SK-MEL-5 (cell line): ENCODE measurements around a stretch of chr7.

RAMPAGE:
- cytosol, long total RNA, result no peak
- long total RNA, result no peak
- nucleus, long total RNA, result no peak
These were observed 99.8 kb downstream of the TNS3 start for GRCh38 chr7:47481879-47482663.

GRCh38 chr7:47573601-47574271 is 8.2 kb downstream of the TNS3 start:
RAMPAGE:
- cytosol, long total RNA, result no peak
- long total RNA, result no peak
- nucleus, long total RNA, result no peak

RAMPAGE:
- cytosol, long total RNA, result no peak
- long total RNA, result no peak
- nucleus, long total RNA, result no peak
These were observed 40.4 kb upstream of the TNS3 start for GRCh38 chr7:47622108-47622852.

DNA sequence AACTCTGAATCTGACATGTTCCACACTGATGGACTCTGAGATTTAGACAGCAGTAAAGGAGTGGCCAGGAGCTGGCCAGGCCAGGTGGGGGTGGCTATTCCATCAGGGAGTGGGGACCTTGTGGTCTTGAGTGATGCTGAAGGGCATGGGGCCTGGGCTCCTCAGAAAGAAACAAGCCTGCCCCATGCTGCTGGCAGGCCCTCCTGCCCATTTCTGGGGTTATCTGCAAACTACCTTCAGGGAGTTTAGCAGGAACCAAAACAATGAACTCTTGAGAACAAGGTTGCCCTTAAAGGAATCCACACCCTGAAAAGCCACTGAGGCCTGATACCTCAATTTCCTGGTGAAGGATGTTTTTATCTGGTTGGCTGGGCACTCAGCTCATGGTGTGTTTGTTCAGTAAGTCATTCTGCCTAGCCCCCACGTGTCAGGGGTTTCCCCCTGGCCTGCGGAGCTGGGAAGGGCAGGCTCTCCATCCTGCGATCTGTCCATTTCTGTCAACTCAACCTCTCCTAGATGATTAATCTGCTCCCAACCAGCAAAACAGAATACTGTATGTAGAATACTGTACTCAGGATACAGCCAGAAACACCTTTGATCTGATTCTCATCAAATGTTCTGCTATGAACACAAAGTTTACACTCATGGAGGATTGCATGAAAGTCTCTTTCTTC is 143.4 kb upstream of the TNS3 start:
RAMPAGE:
- cytosol, long total RNA, result no peak
- long total RNA, result no peak
- nucleus, long total RNA, result no peak

DNA sequence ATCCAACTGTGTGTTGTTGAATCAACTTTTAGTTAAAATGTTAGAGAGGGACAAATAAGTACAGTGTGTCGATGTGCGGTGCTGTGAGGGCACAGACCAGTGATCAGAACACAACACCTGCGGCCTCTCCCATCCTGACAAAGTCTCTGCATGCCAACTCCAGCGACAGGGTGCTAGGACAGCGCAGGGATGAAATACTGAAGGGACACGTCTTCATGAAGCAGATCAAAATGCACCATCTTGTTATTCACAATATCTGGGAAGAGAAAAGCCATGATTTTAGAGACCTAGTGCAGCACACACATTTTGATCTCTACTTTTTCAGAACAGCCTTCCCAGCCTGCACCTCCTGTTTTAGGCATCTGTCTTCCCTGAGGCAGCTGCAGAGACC is 14.2 kb downstream of the HUS1 start:
RAMPAGE:
- cytosol, long total RNA, result no peak
- long total RNA, result no peak
- nucleus, long total RNA, result no peak

GRCh38 chr7:48091461-48092163 is 2.5 kb downstream of the UPP1 start:
RAMPAGE:
- cytosol, long total RNA, result no peak
- long total RNA, result no peak
- nucleus, long total RNA, result no peak

DNA sequence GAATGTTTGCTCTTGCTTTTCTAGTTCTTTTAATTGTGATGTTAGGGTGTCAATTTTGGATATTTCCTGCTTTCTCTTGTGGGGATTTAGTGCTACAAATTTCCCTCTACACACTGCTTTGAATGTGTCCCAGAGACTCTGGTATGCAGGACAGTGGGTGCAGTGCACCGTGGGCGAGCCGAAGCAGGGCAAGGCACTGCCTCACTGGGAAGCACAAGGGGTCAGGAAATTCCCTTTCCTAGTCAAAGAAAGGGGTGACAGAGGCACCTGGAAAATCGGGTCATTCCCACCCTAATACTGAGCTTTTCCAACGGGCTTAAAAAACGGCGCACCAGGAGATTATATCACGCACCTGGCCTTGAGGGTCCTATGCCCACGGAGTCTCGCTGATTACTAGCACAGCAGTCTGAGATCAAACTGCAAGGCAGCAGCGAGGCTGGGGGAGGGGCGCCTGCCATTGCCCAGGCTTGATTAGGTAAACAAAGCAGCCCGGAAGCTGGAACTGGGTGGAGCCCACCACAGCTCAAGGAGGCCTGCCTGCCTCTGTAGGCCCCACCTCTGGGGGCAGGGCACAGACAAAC is 107.6 kb upstream of the VWC2 start:
RAMPAGE:
- cytosol, long total RNA, result no peak
- long total RNA, result no peak
- nucleus, long total RNA, result no peak

RAMPAGE:
- cytosol, long total RNA, result no peak
- long total RNA, result no peak
- nucleus, long total RNA, result no peak
These were observed 24.5 kb downstream of the SPATA48 start for GRCh38 chr7:50120198-50120553.

RAMPAGE:
- cytosol, long total RNA, result no peak
- long total RNA, result no peak
- nucleus, long total RNA, result no peak
These were observed 37.6 kb upstream of the IKZF1 start for GRCh38 chr7:50266756-50267434.

DNA sequence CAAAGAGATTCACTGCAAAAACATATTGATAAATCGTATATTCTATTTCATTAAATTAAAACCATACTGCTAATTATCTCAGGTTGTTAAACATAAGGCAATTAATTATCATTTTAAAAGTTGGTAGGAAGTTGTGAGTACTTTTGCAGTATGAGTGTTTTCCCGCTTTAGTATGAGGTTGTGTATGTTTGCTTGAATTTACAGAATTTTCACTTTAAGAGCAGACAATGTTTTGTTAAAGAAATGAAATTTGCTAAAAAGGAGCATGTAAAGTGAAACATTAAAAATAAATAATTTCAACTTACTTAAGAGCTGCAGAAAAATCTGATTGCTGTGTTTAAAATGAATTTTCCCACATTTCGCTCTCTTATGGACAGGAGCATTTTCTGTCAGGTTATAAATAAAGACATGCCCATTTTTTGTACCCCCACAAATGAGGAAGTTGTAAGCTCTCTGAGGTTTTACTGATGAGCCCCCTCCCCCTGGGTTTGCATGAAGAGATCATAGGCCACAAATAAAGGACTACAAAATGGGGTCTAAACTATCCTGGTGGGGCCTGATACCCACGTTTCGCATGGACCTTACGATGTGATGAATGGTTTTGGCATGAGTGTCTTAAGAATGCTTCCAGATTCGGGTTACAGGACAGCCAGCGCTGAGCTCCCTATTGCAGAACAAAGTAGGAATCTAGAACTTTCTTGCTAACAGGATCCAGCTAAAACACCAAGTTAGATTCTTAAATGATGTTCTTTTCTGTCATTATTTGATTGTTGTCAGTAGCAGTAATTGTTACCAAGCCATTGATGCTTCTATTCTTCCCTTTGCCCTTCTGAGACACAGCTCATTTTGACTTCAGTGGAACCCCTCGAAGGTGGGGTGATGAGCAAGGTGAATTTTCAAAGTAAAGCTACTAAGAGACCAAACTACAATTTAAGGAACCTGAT is 5.8 kb downstream of the IKZF1 start:
RAMPAGE:
- cytosol, long total RNA, result no peak
- long total RNA, result no peak
- nucleus, long total RNA, result no peak

DNA sequence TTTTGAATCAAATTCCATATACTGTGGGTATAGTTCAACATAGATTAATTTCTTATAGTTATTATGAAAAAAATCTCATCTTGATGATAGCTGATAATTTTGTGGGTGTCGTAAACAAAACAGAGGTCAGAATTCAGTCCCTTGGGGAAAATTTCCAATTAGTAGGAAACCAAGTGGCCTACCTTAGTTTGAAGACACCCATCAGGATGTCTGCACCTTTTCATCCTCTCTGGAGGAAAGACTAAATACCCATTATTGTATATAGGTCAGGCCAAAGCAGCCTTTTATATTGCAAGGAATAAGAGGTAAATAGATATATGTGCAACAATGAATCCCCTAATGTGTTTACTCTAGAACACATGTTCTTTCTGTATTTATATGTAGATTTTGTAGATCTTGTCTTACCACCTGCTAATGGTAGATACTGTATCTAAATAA is 6.5 kb downstream of the IKZF1 start:
RAMPAGE:
- cytosol, long total RNA, result no peak
- long total RNA, result no peak
- nucleus, long total RNA, result no peak

DNA sequence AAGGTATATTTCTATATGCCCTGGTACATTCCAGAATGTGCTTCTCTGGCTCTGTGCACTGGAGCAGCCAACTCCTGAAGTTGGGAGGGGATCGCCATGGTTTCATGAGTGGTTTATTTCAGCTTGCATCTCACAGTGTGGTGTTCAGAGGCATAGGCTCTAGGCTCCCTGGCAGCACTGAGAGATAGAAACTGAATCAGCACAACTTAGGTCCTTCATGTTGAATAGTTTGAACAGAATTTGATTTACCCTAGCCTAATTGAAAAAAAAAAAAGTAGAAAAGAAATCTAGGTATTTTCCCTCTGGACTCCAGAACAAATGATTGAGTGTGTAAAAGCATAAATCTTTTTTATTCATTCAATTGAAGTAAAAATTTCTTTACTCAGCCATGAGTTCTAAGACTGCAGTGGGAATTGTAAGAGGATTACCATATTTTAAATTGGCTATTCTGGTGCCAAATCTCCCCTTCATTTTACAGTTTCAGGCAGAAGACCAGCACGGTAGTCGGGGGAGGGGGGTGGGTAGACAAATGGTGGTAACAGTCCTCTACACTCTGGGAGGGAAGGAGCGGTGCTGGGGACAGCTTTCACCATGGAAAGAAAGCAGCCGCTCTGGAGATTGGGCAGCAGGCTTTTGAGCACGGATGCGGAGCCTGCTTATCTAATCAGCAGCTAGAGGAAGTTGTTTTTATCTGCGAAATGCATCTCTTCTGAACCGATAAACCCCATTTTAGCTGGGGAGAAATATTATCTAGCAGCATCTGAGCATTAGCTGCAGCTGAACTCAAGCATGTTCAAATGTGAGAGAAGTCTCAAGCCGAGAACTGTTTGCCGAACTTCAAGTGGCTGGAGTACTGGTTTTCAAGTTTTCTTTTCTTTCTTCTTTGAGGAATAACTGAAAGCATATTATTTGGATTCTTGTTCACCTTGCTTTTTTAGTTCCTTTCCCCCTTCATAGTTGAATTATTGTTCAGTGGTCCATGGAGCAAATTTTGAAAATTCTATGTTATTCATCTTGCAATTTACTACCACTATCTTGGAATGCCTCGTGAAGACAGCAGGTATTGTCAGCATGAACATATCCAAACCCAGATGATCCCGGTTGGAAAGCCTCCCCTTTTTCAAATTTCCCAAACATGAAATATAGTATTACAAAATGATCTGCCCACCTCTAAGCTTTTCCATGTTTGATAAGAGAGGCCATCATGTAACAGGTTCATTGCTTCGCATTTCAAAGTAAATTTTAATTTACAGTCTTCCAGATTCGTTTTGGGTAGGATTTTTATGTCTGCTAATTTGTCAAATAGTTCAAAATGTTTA is 28.8 kb downstream of the IKZF1 start:
RAMPAGE:
- cytosol, long total RNA, result no peak
- long total RNA, result no peak
- nucleus, long total RNA, result no peak

DNA sequence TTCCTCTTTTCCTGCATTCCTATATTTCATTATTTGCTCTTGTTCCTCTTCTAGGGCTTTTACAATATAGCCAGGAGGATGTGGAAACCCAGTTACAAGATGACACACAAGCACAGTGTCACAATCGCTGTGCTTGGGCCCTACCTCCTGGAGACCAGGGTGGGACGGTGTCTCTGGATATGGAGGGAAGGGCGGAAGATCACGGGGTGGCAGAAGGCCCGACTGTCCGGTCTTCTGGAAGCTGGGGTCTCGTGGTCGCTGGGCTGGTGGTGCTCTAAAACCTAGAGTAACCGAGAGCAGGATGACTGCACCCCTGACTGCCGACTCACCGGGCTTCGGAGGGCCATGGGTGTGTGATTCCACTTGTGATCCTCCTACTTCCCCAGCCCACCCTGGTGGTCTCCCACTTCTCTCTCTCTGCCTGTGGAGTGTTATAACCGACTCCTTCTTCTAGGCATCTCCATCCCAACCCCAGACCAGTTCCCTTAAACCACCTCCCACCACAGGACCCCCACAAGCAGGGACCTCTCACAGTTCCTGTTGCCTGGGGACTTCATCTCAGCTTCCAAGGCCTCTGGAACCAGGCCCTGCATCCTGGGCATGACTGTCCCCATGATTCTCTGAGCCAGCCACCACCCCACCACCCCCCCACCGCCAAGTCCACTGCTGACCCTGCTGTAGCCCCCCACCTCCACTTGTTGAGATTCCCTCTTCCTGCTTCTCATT is 52.4 kb downstream of the IKZF1 start:
RAMPAGE:
- cytosol, long total RNA, result no peak
- long total RNA, result no peak
- nucleus, long total RNA, result no peak

DNA sequence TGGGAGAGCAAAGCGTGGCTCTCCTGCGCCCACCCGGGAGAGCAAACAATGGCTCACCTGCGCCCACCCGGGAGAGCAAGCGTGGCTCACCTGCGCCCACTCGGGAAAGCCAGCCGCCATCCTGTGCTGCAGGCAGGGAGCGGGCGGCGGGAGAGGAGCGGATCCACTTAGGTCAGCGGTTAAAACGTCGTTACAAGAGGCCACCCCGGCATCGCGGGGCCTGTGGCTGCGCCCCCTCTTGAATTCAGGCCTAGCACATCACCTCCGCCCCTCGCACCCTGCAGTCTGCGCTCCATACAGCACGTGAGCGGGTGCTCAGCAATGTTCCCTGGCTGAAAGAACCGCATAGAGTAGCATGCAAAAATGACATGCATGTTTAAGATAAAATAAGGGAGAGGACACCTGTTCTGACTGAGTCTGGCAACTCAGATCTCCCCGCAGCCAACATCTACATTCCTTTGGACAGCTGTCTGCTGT is 549 bp upstream of the FIGNL1 start:
RAMPAGE:
- cytosol, long total RNA, result no peak
- long total RNA, result no peak
- nucleus, long total RNA, result no peak

GRCh38 chr7:50595133-50595711 is 30.0 kb upstream of the DDC start:
RAMPAGE:
- cytosol, long total RNA, result no peak
- long total RNA, result no peak
- nucleus, long total RNA, result no peak

DNA sequence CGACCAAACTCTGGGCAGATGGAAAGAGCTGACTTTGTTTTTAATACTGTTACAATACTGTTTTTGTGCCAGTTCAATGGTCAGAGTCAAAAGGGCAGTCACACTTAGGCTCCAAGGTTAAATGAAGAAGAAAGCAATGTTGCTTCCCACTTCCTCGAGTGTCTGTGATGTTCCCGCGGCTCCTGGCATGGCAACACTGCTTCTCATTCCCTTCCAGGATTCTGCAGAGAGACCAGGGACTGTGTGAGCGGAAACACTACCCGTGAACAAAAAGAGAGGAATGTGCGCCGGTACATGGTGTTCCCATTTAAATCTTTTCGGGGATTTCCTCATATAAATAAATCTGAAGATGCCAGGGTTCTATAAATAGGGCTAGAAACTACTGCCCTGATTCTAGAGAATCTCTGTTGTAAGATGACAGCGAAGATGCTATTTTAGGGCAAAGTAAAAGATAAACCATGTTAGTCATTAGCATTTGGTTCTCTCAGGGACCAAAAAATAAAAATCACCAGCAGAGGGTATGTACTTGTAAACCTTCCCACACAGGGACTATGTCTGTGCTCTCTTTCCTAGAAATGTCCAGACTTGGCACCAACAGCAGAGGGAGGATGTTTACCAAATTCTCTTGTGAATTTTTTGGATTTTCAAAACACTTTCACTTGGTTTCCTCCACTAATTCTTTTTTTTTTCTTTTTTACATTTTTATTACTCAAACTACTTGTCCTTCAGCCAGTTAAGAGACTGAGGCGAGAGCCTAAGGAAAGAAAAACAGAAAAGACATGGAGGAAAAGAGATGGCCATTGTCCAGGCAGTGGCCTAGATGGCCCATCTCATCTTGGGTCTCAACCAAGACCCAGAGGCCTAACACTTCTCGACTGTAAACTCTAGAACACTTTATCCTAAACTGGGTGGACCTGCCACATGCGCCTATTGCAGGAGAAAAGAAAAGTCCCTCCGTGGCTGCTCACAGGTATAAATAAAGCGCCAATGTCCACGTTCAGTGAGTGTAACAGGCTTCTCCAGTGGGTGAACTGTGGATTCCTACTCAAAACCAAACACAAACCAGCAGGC is 92.3 kb upstream of the DDC start:
RAMPAGE:
- cytosol, long total RNA, result no peak
- long total RNA, result no peak
- nucleus, long total RNA, result no peak

GRCh38 chr7:50661587-50662116 is 96.4 kb upstream of the DDC start:
RAMPAGE:
- cytosol, long total RNA, result no peak
- long total RNA, result no peak
- nucleus, long total RNA, result no peak

RAMPAGE:
- cytosol, long total RNA, result no peak
- long total RNA, result no peak
- nucleus, long total RNA, result no peak
These were observed 108.5 kb upstream of the DDC start for GRCh38 chr7:50673559-50674258.

GRCh38 chr7:50712568-50712898 is 70.2 kb downstream of the GRB10 start:
RAMPAGE:
- cytosol, long total RNA, result no peak
- long total RNA, result no peak
- nucleus, long total RNA, result no peak

RAMPAGE:
- cytosol, long total RNA, result no peak
- long total RNA, result no peak
- nucleus, long total RNA, result start-site peak on the plus strand at chr7:50851603-50851747, 87 and 74 reads in 2 replicates
These were observed 68.8 kb upstream of the GRB10 start for GRCh38 chr7:50851459-50851878.